ENCODE measurements around the genes ZNF626 and ZNF66.

DNA sequence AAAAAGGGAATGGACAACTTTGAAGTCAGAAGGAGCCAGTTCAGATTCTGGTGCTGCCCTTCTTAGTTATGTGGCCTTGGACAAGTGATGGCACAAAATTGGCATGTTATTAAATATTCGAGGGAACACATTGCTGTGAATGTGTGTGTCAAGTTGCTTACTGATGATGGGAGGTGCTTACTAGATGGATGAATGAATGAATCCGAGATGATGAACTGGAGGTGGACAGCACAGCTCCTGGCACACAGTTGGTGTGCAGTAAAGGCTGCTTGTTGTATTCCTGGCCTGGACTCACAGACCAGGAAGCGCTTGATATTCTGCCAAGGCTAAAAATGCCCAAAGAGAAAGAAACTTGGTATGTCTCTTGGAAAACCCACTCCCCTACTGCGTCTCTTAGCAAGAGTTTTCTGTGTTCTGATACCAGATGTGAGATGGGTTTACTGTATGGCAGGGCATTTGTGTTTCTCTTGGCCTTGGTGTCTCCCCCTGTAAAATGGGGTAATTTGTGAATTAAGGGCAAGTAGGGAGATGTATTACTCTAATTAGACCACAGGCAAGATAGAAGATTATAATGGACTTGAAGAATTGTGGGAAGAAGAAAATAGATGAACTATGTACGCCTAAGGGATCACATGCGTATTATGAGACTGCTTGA lies 15.2 kb upstream of the GATAD2A start:
- PRO-cap: no peak
- RAMPAGE, long total RNA: no peak

GRCh38 chr19:19409622-19409983 lies 4.1 kb downstream of the GATAD2A start:
- PRO-cap: no peak
- RAMPAGE, long total RNA: no peak

- PRO-cap: no peak
- RAMPAGE, long total RNA: no peak
Measured at GRCh38 chr19:19447392-19448654, 42.3 kb downstream of the GATAD2A start.

DNA sequence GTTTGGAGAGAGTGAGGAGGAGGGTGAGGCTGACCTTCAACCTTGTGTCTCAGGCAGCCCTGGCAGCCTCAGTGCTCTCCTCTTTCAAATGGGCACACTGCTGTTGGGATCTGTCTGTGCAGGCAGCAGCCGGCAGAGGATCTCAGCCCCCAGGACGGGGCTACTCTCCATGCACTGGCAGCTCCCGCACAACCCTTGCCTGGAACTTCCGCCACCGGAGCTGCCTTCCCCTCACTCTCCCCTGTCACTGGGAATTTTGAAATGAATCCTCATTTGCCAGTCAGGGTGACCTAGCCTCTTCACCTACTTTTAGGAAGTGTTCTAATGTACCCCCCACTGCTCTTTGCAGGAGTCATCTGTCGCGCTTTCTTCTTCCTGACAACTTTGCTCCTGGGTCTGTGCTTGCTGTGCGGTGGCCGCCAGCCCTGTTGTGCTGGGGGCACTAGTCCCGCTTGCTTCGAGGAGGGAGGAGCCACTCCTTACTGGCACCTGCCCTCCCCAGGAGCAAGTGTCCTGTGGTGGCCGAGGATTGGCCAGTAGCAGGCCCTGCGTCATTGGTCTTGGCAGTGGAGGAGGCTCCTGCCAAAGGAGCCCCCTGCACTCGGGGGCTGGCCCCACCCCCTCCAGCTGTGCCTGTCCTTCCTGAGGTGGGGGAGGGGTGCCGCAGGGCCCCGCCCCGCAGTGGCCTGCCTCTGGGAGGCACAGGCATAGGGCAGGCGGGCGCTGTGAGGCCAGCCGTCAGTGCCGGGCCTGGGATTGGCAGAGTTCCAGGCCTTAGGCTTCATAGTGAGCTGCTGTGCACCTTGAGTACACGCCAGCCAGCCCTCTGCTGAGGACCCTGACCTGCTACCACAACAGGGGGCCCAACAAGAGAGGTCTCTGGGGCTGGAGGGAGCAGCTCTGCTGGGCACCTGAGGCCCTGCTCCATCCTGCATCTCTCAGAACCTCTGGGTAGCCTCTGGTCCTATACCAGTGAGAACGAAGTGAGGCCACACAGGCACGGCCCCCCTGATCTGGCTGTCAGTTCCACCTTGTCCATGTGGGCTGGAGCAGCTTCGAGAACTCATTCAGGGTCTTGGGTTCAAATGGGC lies 53.2 kb downstream of the TSSK6 start:
- PRO-cap: no peak
- RAMPAGE, long total RNA: no peak

DNA sequence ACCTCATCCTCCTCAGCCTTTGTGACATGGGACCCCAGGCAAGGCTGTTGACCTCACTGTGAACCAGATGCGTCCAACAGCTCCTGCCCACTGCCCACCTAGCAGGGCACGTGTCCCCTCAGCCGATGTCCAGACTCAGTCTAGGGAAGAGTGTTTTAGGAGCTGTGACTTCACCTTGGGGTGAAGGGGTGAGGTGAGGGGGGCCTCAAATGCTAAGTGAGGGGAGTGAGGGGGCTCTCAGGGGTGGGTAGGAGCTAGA lies 778 bp downstream of the YJEFN3 start:
- PRO-cap: no peak
- RAMPAGE, long total RNA: no peak

- PRO-cap: no peak
- RAMPAGE, long total RNA: no peak
Measured at GRCh38 chr19:19595105-19595708, 23.3 kb downstream of the PBX4 start.

DNA sequence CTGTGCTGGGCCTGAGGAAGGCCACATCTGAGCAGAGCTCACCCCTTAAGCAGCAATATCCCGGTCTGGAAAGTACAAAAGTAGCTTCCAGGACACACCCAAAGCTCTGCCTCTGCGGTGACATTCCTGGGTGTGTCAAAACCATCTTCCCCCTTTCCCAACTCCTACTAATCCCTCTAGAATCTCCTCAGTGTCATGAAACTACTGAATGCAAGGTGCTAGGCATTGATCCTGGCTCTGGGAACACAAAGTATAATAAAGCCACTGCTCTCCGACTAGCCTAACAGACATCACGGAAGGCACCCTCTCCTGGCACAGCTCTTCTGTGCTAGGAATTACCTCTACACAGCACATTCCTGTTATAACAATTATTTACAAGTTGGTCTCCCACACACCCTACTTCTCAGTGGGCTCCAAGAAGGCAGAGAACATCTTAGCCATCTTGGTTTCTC lies 4.9 kb downstream of the PBX4 start:
- PRO-cap: no peak
- RAMPAGE, long total RNA: no peak

- PRO-cap: no peak
- RAMPAGE, long total RNA: no peak
Measured at GRCh38 chr19:19623468-19624160, 4.4 kb downstream of the LPAR2 start.

DNA sequence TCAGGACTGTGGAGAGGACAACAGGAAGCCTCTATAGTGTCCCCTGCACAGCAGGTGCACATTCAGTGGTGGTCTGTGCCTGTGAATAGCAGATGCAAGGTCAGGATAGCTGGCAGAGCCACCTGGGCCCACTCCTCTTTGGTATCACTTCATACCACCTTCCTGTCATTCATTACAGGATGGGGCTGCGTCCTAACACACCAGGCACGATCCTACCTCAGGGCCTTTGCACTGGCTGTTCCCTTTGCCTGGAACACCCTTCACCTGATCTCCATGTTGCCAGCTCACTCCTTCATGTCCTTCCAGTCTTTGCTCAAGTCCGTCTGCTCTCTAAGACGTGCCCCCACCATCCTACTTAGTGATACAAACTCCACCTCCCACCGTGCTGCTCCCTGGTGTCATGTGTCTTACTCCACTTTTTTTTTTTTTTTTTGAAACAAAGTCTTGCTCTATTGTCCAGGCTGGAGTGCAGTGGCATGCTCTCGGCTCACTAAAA lies 4.7 kb upstream of the LPAR2 start:
- PRO-cap: no peak
- RAMPAGE, long total RNA: no peak

- PRO-cap: no peak
- RAMPAGE, long total RNA: no peak
Measured at GRCh38 chr19:19637334-19637830, 6.1 kb downstream of the GMIP start.

- PRO-cap: no peak
- RAMPAGE, long total RNA: no peak
Measured at GRCh38 chr19:19956577-19957179, 55.9 kb downstream of the ZNF93 start.

DNA sequence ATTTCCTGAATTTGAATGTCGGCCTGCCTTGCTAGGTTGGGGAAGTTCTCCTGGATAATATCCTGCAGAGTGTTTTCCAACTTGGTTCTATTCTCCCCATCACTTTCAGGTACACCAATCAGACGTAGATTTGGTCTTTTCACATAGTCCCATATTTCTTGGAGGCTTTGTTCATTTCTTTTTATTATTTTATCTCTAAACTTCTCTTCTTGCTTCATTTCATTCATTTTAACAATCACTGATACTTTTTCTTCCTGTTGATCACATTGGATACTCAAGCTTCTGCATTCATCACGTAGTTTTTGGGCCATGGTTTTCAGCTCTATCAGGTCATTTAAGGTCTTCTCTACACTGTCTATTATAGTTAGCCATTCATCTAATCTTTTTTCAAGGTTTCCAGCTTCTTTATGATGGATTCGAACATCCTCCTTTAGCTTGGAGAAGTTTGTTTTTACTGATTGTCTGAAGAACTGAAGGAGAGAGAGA lies 61.0 kb downstream of the ZNF486 start:
- PRO-cap: no peak
- RAMPAGE, long total RNA: no peak

GRCh38 chr19:20422558-20423159 lies 142.9 kb downstream of the ZNF737 start:
- PRO-cap: no peak
- RAMPAGE, long total RNA: no peak

DNA sequence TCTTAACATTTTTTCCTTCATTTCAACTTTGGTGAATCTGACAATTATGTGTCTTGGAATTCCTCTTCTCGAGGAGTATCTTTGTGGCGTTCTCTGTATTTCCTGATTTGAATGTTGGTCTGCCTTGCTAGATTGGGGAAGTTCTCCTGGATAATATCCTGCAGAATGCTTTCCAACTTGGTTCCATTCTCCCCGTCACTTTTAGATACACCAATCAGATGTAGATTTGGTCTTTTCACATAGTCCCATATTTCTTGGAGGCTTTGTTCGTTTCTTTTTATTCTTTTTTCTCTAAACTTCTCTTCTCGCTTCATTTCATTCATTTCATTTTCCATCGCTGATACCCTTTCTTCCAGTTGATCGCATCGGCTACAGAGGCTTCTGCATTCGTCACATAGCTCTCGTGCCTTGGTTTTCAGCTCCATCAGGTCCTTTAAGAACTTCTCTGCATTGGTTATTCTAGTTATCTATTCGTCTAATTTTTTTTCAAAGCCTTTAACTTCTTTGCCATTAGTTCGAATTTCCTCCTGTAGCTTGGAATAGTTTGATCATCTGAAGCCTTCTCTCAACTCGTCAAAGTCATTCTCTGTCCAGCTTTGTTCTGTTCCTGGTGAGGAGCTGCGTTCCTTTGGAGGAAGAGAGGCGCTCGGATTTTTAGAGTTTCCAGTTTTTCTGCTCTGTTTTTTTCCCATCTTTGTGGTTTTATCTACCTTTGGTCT lies 29.0 kb downstream of the ZNF626 start:
- PRO-cap: no peak
- RAMPAGE, long total RNA: no peak

GRCh38 chr19:20660931-20661957 lies at the start of gene ZNF626:
ZNF626 (minus strand) TSS chr19:20661571.
- PRO-cap: no peak
- RAMPAGE, long total RNA: no peak

GRCh38 chr19:20775786-20776431 lies at the start of gene ZNF66:
ZNF66 (plus strand) TSS chr19:20776304.
- PRO-cap: unidirectional peak, plus-strand start at chr19:20776304
- RAMPAGE, long total RNA: no peak

- PRO-cap: bidirectional peak, plus-strand start at chr19:20999967, minus-strand start at chr19:20999755
- RAMPAGE, long total RNA: start-site peak on the plus strand at chr19:20999926-20999967, 27 and 47 reads in 2 replicates
Measured at GRCh38 chr19:20999598-21000761, 20.5 kb upstream of the ZNF430 start.

- PRO-cap: no peak
- RAMPAGE, long total RNA: no peak
Measured at GRCh38 chr19:21087798-21088306, 5.8 kb downstream of the ZNF714 start.

DNA sequence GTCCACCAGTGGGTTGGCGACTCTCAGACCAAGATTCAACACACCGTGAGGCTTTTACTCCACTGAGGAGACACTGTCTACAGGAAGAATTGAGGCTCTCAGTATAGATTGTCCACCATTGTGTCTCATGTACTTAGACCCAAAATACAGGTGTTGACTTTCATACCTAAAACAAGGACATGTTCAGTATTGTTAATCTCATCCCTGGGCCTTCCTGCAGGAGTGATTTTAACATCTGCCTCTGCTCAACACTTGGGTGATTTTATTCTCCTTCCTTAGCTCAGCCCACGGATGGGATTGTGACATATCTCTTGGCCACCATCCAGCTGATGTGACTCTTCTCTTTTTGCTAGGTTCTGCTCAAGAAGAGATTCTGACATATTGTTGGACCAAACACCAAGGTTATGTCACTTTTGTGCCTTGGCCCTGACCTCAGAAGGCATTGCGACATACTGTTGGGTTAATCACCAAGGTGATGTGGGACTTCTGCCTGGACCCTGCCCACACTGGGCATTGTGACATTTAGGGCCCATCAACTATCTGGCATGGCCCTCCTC lies 88.4 kb downstream of the ZNF429 start:
- PRO-cap: no peak
- RAMPAGE, long total RNA: no peak

DNA sequence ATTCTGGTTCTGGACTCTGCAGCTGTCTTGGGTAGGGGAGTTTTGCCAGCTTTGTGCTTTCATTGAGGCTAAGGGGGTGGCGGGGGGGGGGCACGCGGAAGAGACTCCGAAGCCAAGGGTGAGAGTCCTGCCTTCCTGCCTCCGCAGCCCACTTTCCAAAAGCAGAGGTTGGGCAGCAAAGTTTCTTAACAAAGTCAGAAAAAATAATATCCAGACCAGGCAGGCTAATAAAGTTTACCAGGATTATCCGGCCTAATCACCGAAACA lies 4.9 kb upstream of the ZNF98 start:
- PRO-cap: no peak
- RAMPAGE, long total RNA: no peak